ENCODE measurements around the genes PNPLA6, EVI5L, PRR36 and SNAPC2.

DNA sequence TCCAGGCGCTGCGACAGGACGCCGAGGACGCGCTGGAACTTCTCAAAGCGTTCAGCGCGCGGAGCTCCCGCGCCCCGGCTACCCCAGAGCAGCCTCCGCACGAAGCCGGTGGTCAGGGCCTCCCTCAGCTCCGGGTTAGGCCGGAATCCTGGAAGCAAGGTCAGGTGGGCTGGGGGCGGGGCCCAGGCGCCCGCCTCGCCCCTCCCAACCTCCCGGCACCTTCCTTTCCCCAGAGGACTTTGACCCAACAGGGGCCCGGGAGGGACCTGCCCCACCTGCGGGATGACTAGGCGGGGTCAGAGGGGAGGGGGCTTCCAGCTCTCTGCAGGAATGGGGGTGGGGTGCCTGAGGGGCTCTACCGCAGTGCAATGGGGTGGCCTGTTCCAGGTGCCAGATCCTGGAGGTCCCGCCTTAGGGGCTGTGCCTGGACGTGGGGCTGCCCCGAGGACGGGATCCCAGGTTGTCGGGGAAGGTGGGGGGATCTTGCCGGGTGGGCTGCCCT is 13.2 kb downstream of the TRIP10 start:
- PRO-cap = bidirectional peak, plus-strand start at position 232 of the sequence, minus-strand start at position 110 of the sequence

- PRO-cap = no peak
Observed at GRCh38 chr19:7254450-7255496, 39.4 kb downstream of the INSR start.

DNA sequence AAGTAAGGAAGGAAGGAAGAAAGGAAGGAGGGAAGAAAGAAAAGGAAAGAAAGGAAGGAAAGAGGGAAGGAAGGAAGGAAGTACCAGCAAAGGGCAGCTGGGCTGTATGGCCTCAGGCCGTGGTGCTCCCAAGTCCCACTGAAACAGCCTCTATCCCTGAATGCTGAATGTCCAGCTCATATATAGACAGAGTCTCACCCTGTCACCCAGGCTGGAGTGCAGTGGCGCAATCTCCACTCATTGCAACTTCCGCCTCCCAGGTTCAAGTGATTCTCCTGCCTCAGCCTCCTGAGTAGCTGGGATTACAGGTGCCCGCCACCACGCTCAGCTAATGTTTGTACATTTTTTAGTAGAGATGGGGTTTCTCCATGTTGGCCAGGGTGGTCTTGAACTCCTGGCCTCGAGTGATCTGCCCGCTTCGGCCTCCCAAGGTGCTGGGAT is 36.5 kb downstream of the INSR start:
- PRO-cap = no peak

DNA sequence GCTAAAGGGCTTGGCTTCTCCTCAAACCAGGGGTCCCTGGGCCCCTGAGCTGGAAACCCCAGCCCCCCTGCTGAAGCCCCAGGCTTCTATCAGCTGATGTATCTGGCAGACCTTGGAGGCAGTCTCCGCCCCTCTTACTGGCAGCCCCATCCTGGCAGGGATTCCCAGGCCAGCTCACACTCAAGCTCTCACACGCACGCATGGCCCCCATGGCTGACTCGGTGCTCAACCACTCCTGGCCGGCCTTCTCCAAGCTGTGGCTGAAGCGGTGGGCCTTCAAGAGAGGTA is 6.6 kb downstream of the ARHGEF18 start:
- PRO-cap = no peak

DNA sequence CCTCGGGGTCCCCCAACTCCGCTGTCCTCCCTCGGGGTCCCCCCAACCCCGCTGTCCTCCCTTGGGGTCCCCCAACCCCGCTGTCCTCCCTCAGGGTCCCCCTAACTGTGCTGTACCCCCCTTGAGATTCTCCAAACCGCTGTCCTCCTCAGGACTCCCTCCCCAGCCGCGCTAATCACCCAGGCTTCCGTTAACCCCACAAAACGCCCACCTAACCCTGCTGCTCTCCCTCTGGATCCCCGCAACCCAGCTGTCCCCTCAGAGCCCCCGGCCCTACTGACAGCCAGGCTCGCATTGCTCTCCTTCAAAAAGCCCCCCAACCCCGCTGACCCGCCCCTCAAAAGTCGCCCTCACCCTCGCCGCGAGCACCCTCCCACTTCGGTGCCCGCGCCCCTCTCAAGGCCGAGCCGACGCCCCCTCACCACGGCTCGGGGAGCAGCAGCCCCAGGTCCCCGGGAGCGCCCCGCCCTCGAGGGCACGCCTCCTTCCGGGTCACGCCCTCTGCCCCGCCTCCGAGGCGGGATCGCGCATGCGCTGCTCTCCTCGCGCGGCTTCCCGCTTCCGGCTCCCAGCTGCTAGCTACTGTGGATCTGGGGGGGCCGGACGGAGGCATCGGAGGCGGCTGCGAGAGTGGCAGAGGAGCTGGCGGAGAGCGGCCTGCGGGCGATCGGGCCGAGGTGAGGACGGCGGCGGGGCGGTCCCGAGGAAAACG is 46.0 kb downstream of the ARHGEF18 start:
- PRO-cap = bidirectional peak, plus-strand start at position 582 of the sequence, minus-strand start at position 420 of the sequence

DNA sequence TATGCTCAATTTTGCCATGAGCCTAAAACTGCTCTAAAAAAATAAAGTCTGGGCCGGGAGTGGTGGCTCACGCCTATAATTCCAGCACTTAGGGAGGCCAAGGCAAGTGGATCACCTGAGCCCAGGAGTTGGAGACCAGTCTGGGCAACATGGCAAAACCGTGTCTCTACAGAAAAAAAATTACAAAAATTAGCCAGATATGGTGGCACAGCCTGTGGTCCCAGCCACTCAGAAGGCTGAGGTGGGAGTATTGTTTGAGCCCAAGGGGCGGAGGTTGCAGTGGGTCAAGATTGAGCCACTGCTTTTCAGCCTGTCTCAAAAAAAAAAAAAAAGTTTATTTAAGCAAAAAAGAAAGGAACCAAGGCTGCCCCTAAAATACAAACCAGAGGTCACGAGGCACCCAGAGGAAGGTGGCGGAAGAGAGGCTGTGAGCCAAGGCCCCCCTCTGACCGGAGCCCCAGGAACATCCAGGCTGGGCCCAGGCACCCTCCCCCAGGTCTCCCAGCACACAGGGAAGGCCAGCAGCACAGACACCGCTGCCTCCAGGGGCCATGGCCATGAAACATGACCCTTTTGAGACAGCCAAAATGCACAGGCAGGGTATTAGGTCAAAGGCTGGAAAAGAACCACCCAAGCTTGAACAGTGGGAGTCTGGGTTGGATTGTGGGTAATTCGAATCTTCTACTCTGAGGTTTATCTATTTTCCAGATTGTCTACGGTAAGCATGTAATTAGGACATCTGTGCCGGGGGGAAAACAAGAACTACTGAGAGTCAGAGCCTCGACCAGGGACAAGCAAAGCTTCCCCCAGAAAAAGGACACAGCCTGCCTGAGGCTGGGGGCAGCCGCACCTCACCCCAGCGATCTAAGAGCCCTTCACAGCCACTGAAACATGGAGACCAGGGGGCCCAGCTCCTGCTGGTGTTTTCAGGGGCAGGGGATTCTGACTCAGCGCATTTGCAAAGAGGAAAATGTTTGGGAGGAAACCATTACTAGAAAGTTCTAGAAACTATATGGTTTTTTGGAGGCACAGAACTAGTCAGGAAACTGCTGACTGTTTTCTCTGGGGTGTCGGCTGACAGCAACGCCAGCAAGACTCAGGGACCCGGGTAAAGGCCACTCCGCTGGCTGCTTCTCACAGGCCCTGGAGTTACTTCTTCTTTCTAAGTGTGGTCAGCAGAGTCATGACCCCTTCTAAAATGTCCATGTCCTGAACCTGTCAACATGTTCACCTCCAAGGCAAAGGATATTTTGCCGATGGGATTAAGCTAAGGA is 8.5 kb downstream of the PEX11G start:
- PRO-cap = no peak

DNA sequence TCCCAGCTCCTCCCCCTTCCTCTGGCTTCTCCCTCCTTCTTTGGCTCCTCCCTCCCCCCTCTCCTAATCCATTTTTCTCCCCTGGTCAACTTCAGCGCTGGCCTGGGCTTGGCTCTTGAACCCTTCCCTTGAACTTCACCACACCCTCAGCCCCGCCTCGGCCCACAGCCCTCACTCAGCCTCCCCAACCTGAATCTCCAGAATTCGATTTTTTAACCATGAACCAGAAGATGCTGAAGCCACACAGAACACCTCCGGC is 9.1 kb upstream of the ZNF358 start:
- PRO-cap = no peak

DNA sequence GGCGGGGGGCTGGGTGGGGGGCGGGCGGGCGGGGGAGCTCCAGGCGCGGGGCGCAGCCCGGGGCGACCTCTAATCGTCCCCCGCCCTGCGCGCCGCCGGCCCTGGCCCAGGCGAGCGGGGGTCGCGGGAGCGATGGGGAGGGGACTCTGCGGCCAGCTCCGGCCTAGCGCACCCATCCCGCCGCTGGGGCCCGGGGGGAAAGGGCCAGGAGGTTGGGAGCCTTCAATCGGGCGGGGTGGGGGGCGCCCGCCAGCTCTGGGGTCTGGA is 311 bp downstream of the ZNF358 start:
- PRO-cap = no peak

DNA sequence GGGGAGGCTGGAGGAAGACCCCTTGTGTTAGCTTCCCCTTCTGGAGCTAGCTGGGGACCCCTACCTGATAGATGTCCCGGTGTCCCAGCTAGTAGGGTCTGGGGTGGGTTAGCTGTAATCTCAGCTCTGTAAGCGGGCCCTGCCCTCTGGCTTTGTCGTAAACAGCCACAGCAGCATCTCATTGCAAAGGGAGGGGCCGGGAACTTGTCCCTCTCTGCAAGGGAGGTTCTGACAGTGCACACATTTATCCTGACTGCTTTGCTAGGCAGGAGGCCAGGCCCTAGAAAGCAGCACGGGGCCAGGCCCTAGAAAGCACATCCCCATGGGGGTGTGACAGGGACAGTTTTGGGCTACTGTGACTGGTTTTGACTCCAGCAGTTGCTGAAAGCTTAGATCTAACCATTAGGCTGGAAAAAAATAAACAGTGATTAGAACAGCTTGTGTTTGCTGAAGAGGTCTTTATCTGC is 931 bp downstream of the MCOLN1 start:
- PRO-cap = no peak

DNA sequence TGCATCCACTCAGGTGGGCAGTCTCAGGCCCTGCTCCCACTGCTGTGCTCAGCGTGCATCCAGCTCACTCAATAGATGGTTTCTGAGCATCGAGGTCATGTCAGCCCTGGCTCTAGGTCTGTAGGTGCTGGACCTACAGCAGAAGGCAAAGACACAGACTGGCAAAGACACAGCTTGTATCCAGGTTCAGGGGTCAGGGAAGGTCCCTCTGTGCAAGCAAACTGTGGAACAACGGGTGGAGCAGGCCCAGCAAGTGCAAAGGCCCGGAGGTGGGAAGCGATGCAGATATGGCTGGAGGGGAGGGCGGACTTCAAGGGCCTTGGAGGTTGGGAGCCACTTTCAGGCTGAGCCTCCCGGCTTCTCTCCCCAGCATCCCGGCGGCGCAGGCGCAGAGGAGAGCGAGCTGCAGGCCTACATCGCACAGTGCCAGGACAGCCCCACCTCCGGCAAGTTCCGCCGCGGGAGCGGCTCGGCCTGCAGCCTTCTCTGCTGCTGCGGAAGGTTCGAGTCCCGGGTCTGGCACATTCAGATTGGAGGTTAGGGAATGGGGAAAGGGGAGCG is 2.3 kb upstream of the PNPLA6 start:
- PRO-cap = unidirectional peak, plus-strand start at position 449 of the sequence; unidirectional peak, plus-strand start at position 522 of the sequence

DNA sequence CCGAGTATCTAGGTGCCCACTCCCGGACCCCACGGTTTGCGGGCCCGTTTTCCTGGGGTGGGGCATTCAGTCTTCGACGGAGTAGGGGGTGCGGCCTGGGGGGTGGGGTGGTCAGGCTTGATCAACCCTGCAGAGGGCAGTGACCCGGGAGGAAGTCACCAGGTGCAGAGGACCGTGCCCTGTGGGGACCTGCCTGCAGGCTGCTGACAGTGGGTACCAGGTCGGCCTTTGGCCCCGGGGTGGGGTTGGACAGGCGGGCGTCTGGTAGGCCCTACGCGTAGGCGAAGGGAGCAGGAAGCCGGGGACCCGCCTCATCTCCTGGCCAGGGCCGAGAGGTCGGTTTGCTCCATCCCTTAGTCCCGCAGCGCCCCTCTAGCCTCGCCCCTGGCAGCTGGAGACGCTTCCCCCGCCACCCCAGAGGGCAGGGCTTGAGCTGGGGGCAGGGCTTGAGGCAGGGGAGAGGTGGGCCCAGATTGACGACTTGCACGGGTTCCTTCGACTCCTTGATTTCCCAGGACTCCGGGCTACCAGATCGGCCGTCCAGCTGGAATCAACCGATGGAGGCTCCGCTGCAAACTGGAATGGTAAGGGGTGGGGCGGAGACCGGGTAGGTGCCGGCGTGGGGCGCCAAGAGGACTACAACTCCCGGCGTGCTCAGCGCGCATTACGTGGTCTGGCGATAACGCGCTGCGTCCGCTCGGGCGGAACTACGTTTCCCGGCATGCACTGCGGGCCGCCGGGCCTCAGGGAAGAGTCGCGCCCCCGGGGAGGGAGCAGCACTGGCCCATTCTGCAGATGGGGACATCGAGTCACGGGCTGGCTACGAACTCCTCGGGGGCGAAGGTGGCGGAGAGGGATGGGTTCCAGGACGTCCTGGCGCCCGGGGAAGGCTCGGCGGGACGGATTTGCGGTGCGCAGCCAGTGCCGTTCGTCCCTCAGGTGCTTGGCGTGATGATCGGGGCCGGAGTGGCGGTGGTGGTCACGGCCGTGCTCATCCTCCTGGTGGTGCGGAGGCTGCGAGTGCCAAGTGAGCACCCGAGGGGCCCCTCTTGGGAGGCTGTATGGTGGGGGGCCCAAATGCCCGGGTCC is at the start of gene PNPLA6:
TSS of gene PNPLA6 (plus strand) at position 724 of the 1,089 bp plus-strand sequence.
- PRO-cap = unidirectional peak, plus-strand start at position 139 of the sequence; bidirectional peak, plus-strand start at position 506 of the sequence, minus-strand start at position 583 of the sequence

- PRO-cap = no peak
Observed at GRCh38 chr19:7749011-7749498, 1.7 kb upstream of the CD209 start.

DNA sequence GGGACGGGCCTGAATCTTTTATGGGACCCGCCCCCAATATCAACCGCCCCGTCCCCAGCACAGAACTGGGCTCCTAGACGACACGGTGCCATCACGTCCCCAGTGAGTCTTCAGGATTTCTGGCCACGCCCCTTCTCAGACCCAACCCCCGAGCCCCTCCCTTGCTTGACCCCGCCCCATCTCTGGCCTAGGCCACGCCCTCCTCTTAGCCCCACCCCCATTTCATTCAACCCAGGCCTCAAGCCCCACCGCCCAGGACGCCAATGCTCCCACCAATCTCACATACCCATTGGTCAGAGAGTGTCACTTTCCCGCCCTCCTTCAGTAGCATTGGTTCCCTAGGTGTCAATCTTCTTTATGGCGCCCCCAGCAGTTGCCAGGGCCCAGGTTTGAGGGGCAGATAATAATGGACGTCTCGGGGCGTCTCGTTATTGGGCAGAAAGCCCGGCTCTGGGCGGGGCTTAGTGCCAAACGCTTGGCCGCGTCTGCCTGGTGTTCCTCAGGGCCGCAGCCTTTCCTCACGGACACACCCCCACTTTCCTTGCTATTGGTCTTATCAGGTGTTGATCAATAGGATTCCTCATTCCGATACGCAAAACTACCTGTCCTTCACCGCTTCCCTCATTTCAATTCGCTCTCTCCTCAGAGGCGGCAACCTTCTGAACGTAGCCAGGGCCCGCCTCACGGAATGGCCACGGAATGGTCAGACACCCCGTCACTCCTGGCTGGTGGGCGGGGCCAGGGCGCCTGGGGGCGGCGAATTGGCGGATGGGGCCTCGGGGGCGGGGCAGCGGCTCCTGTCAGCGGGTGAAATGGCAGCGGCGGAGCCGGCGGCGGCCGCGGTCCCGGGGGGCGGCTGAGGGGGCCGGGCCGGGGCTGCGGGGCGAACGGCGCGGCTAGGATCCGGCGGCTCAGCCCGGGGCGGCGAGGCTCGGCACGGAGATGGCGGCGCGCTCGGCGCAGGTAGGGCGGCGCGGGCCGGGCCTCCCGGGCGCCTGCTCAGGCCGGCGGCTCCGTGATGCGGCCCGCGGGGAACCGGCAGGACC is at the start of gene EVI5L:
TSS of gene EVI5L (plus strand) at position 800 of the 1,046 bp plus-strand sequence.
- PRO-cap = unidirectional peak, minus-strand start at position 111 of the sequence

GRCh38 chr19:7862759-7863198 is 11.4 kb downstream of the PRR36 start:
- PRO-cap = bidirectional peak, plus-strand start at chr19:7862970, minus-strand start at chr19:7862659

GRCh38 chr19:7871260-7872163 is 2.7 kb downstream of the PRR36 start:
- PRO-cap = bidirectional peak, plus-strand start at chr19:7871616, minus-strand start at chr19:7871404

GRCh38 chr19:7874103-7875330 is at the start of gene PRR36:
PRR36 (minus strand) TSS chr19:7874390.
- PRO-cap = bidirectional peak, plus-strand start at chr19:7874314, minus-strand start at chr19:7874315; bidirectional peak, plus-strand start at chr19:7874770, minus-strand start at chr19:7874669

DNA sequence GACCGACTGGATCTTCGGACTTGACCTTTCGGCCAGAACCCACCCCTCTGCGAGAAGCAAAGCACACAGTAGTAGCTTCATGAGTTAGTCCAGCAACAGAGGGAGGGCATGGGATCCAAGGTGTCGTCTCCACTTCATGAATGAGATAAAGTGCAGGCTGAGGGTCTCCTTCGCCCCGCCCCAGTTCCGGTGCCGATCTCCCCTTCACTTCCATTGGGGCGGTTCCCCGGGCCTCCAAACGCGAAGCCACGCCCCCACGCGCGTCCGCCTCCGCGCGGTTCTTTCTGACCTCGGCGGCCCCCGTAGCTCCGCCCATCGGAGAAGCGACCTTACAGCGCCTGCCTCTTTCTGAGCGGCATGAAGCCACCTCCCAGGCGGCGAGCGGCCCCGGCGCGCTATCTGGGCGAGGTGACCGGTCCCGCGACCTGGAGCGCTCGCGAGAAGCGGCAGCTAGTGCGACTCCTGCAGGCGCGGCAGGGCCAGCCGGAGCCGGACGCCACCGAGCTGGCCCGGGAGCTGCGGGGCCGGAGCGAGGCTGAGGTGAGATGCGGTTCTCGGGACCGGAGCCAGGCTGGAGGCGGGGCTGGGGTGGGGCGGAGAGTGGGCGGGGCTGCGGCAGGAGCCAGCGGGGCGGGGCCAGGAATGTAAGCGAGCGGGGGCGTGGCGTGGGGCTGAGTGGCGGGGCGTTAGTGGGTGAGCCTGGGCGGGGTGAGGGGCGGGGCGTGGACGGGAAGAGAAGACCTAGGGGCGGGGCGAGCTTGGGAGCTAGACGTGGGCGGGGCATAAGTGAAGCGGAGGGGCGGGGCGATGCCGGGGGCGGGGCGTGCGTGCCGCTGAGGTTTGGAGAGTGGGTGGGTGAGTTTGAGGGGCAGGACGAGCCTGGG is at the start of gene SNAPC2:
TSS of gene SNAPC2 (plus strand) at position 329 of the 884 bp plus-strand sequence.
- PRO-cap = bidirectional peak, plus-strand start at position 358 of the sequence, minus-strand start at position 152 of the sequence; bidirectional peak, plus-strand start at position 510 of the sequence, minus-strand start at position 547 of the sequence; bidirectional peak, plus-strand start outside the sequence, minus-strand start at position 679 of the sequence

- PRO-cap = no peak
Observed at GRCh38 chr19:7993498-7994010, 11.9 kb downstream of the ELAVL1 start.

DNA sequence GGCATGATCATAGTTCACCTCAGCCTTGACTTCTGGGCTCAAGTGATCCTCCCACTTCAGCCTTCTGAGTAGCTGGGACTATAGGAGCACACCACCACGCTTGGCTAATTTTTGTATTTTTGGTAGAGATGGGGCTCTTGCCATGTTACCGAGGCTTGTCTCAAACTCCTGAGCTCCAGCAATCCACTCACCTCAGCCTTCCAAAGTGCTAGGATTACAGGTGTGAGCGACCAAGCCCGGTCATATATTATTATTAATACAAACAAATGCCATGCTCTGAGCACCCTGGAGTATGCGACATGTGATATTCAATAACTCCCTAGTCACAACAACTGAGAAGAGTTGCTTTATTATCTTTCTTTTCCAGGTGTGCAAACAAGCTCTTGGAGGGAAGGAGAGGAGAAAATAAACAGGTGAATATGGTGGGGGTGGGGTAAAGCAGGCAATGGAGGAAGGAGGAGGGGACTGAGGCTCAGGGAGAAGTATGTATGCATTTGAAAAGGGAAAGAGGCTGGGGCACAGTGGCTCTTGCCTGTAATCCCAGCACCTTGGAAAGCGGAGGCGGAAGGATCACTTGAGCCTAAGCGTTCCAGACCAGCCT is 2.7 kb upstream of the CERS4 start:
- PRO-cap = no peak

DNA sequence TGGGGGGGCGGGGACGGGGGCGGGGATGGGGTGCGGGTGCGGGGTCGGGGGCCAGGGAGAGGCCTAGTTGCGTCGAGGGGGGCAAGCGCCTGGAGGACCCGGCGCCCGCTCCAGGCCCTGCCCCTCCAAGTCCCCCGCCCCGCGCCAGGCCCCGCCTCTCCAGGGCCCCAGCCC is 204 bp upstream of the CERS4 start:
- PRO-cap = no peak